GM19240 (cell line): ENCODE measurements around the gene DSTN.

DNA sequence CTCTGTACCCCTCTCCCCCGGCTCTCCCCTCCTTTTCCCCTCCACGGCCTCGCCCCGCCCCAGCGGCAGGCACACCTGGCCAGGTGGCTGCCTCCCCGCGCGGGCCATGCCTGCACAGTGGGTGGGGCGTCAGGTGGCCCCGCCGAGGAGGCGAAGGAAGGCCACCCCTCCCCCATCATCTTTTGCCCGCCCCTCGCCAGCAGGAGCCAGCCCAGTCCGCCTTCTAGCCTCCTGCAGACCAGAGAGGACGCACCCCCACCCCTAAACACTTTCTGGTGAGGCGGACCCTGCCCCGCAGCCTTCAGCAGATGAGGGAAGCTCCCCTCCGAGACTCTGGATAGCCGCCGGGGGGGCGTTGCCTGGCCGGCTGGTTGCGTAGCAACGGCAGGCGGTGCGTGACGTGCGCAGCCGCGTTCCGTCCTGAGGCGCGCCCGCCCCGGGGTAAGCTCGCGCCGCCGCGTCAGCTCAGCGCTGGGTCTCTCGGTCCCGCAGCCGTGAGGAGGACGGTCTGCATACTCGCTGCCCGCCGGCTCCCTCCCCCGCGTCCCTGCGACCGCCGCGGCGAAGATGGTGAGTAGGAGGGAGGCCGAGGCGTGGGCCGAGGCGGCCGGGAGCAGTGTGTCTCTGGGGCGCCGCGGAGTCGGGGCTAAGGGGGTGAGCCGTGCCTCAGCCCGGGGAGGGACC lies at the start of gene DSTN:
Gene DSTN, plus strand, starts transcription at position 434 of the 684 bp plus-strand sequence.
- RRBS: 1% methylated on average over 41 of the region's 67 CpGs

DNA sequence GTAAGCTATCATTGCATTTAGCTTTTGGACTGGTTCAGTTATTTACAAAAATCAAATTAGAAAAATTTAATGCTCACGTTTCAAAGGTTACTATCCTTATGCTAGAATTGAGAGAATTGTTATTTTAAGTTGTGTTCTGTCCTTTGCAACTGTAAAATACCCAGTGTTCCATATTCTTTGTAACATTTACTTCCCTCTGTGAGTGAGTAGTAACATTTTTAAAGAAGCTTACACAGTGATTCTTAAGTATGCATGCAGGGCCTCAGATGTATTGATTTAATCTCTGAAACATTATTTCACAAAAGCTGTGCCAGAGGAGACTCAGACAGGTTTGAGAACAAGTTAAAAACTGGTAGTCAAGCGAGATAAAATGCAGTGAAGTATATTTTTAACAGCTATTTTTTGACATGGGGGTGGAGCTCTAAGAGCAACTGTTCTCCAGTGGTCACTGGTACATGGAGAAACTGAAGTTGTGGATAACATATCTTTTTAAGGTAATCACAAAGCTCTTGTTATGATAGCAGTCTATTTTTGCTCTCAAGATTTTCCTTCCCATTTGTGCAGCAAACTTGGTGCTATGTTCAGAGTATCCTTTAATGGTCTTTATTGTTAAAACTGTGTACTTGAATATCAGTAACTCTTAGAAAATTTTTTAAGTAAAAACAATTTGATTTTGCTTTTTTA lies 20.3 kb downstream of the DSTN start:
- RRBS: no CpG with 5 or more reads among the region's 2 CpGs

- RRBS: no CpG with 5 or more reads among the region's 15 CpGs
Observed at GRCh38 chr20:17611392-17611912, 41.6 kb downstream of the DSTN start.

- RRBS: 91% methylated on average over 20 of the region's 45 CpGs
Observed at GRCh38 chr20:17613236-17614349, 43.7 kb downstream of the DSTN start.

DNA sequence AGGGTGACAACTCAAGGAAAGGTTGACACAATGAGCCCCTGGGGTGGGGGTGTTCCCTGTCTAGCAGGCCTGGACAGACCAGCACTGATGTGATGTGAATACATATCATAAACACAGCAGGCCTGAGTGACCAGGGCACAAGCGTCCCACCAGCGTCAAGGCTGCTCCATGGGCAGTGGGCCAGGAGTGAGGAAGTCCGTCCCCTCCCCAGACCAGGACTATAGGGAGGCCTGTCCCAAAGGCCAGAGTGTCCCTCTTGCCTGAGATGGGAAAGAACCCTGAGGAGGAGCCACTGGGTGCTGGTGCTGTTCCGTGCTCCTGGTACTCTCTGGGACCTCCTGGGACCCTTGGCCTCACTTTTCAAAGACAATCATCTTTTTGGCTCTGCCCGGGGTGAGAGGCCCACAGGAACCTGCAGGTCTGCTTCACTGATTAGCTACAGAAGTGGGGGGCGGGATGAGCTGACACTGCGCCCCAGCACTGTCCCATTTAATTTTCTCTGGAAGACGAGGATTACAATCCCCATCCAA lies 44.6 kb downstream of the RRBP1 start:
- RRBS: no CpG with 5 or more reads among the region's 8 CpGs

DNA sequence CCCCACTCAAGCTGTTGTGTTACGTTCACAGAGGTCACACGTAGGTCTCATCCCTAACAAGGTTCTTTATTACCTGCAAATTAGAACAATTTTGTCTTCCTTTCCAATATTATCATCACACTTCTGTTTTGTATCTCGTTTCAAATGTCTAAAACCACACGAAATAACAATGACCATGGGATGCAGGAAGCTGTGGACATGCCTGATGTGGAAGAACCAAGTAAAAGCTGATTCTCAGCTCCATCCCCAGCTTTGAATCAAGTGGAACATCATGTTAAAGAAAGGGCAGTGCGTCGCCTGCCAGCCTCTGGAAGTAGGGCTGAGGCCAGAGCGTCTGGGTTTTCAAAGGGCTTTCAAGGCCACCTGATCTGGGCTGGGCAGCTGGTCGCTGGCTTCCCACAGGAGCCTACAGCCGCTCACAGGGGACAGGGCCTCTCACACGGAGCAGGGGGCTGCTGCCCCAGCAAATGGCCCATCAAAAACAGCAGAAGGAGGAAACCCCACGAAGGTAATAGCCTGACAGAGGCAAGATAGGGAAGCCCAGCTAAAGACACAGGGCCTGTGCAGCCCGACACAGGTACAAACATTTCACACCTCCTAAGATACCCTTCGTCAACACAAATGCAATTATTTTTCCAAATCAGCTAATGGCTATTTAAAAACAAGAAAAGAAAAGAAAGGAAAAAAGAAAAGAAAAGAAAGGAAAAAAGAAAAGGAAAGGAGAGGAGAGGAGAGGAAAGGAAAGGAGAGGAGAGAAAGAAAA lies 25.0 kb downstream of the RRBP1 start:
- RRBS: no CpG with 5 or more reads among the region's 13 CpGs

DNA sequence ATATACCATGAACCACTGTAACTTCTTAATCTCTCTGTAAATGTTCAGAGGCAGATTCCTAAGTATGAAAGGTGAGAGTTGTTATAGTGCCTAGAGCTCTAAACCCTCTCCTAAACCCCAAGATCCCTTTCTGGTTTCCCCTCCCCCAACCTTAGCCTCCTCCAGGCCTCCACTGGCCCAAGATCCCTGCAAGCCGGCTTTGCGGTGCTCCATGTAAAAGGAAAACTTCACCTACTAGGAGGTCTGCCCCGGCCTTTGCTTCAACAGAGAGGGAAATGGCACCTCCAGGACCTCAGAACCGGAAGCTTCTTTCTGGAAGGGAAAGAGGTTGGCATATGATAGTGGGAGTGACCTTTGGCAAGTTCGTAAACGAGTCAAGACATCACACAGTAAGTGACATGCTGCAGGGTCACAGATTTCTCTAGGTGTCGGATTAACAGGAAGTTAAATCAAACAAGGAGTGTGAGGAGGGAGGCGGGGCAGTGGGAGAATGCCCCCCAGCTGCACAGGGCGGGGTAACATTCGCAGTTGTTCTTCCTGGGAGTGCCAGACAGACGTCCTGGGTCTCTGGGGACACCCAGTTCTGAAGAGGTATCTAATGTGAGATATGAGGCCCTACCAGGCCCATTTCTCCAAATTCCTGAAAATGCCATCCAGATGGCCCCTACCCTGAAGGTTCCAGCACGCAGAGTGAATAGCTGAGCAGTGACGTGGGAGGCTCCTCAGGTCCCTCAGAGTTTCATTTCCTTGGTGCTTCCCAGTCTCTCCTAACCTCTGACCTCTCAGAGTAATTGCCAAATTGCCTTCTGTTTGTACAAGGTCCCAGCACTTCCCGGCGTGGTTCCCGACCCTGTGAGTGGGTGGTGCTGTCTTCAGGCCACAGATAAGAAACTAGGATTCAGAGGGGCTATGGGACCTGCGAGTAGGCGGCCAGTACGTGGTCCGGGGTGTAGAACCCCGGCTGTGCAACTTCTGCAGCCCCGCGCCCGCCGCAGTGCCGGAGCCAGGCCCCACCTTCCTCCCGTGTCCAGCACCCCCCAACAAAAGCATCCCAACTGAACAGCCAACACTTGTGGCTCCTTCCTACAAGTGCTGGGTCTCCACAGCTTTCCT lies 1.9 kb downstream of the RRBP1 start:
- RRBS: 46% methylated on average over 14 of the region's 27 CpGs

DNA sequence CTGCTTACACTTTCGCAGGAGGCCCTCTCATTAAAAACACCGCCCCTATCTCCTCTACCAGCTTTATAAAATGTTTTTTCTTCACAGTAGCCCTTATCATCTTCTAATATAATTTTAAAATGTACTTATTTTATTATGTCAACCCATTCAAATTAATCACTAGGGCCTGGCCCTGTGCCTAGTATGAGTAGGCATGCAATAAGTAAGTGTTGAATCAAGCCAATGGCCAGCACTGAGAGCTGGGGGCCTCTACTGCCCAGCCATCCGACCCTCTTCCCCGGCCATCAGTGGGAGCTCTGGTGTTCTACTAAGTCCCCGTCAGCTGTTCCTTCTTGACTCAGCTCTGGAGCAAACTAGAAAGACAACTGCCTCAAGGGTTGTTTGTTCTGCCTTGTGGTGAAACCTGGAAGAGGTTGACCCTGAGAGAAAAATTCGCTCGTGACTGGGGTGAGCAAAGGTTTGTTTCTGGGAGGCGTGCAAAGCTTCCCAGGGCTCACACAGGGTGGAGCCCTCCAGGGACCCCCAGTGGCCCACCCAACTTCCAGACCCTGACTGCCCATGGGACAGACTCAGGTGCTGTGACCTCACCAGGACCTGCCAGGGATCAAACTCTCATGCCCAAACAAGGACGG lies 50.2 kb downstream of the BANF2 start:
- RRBS: no CpG with 5 or more reads among the region's 9 CpGs

GRCh38 chr20:17825223-17825760 lies 125.5 kb downstream of the BANF2 start:
- RRBS: no CpG with 5 or more reads among the region's 13 CpGs

DNA sequence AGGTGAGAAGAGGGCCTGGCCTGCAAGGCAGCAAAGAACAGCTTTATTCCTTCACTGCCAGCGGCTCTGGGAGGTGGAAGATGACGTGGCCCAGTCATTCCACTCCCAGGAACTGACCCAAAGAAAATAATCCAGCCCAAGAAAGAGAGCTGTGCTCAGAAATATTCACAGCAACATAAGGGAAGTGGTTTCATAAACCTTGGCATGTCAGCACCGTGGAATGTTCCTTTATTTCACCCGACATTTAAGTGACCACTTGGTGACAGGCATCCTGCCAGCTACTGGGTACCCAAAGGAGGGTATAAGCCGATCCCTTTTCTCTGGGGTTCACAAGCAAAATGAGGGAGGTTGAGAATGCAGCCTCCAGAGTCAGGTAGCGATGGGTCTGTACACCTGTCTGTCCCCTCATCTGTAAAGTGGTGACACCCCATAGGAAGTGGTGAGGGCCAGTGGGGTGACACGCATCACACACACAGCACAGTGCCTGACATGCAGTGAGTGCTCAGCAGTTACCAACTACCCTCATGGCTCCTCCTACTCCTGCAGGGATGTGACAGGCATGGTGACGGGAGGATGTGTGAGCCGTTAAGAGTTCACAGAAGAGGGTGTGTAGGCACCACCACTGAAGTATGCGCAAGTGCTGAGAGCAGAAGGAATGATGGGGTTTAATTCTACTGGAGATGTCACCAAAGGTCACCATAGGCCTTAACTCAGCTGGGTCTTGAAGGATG lies 124.9 kb downstream of the SNX5 start:
- RRBS: no CpG with 5 or more reads among the region's 10 CpGs

DNA sequence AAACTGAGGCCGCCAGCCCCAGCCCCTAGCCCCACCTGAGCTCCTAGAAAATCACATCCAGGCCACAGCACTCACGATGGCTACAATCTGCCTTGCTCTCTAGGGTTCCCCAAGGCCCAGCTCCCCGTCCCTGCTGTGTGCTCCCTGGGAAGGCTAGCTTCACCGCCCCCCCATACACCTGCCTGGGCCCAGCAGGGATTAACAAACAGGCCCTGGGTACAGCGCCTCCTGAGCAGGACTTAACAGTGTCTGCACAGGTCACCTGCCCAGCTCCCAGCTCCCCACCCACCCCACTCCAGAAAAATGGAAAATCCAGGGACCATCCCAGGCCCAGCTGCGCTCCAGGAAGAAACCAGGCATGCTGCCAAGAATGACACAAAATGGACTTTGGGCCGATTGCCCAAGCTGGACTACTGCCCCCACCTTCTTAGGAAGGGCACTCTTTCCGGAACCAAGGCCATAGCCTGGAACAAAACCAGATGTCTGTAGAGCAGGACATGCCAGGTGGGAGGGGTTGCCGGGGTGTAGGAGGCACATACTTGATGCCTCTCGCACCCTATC lies 105.0 kb downstream of the SNX5 start:
- RRBS: 100% methylated on average over 1 of the region's 10 CpGs

DNA sequence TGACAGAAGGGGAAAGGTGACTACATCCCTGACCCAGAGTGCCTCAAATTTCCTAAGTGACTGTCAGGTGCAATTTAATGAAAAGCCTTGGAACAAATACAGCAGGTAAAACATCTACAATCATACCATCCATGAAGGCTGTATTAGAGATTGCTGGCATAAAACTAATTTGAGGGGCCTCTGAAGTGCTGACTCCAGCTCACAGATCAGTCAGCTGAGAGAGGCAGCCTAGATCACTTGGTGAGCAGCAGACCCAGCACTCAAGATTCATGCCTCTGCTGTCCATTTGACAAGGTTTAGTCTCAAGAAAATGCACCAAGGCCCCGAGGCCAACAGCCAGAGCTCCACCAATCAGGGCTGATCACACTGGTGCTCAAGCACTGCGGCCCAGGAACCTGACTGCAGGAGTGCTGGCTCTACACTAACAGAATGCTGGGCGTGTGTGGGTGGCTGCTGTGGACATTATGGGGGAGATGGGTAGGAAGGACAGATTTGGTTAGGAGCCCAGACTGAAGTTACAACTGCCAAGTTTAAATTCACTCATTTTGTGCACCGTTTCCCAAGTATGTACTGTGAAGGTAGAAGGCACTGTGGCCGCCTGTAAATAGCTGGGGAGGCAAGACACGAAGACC lies 28.3 kb downstream of the SNX5 start:
- RRBS: no CpG with 5 or more reads among the region's 6 CpGs

GRCh38 chr20:18057220-18057402 lies 605 bp downstream of the OVOL2 start:
- RRBS: 23% methylated on average over 3 of the region's 10 CpGs

DNA sequence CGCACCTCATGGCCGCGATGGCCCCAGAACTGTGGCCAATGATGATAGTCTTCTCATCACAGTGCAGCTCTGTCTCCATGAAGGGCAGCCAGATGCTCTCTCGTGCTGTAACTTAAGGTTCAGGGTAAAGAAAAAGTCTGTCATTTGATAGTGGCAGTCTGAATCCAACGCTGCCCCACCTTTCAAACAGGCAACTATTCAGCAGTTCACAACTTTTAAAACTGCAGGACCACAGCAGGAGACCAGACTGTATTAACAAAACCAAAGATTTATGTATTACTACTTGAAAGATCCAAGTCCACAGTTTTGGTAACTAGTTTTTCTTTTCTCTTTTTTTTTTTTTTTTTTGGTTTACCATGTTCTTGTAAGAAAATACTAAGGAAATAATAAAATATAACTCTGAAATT lies 3.1 kb downstream of the RBBP9 start:
- RRBS: no CpG with 5 or more reads among the region's 5 CpGs

DNA sequence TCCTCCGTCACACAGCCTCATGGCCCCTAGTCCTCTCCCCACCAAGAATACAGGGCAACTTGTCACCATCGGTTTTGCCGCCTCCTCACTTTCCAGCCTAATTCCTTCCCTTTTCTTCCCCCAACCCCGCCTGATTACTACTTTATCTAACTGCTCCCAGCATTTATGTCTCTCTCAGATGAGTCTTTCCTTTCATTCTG lies 11.9 kb upstream of the SMIM26 start:
- RRBS: no CpG with 5 or more reads among the region's 4 CpGs

GRCh38 chr20:19012500-19013057 lies 199.0 kb downstream of the SCP2D1 start:
- RRBS: no CpG with 5 or more reads among the region's 8 CpGs

DNA sequence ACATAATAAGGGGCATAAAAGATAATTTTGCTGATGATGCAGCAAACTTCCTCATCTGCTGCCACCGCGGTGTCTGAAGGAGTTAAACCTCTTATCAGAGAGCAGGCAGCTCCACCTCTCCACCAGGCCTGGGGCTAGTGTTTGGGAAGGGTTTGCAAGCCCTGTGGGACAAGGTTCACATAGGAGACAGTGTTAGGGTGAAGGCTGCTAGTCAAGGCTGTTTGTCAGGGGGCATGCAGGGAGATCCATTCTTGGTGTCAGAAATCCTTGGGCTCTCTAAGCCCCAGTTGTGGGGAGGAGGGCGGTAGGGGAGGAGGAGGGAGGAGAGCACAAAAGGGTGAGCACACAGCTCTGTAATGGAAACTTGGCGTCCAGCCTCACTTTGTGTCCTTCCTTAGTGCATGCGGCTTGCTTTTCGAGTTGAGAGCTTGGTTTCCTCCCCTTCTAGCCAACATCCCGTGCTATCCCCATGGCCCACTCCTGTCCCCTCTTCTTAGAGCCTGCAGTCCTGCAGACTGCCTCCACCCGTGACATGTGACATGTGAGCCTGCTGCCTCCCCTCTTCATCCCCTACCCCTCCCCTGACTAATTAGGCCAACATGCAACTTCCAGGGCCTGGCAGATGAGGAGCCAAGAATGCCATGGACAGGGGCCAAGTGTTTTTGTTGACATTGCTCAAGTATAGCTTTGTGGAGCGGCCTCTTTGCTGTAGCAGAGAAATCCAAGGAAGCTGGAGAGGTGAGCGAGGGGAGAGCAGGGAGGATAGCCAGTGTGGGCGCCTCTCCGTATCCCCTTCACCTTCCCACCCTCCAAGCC lies 63.1 kb downstream of the SLC24A3 start:
- RRBS: no CpG with 5 or more reads among the region's 12 CpGs

GRCh38 chr20:19332875-19333777 lies 120.7 kb downstream of the SLC24A3 start:
- RRBS: no CpG with 5 or more reads among the region's 6 CpGs

- RRBS: no CpG with 5 or more reads among the region's 4 CpGs
Observed at GRCh38 chr20:19407703-19408114, 195.3 kb downstream of the SLC24A3 start.

- RRBS: no CpG with 5 or more reads among the region's 5 CpGs
Observed at GRCh38 chr20:19737011-19737644, 20.9 kb upstream of the RIN2 start.